SJCRH30 (cell line): ENCODE measurements around the genes OR1N1, OR1Q1 and RABGAP1.

- RAMPAGE, long total RNA, result no peak
Observed at GRCh38 chr9:122527077-122527601, at the start of gene OR1N1. OR1N1 (minus strand) TSS chr9:122527293.

GRCh38 chr9:122614379-122615018 lies at the start of gene OR1Q1:
OR1Q1 (plus strand) TSS chr9:122614738.
- RAMPAGE, long total RNA, result no peak

DNA sequence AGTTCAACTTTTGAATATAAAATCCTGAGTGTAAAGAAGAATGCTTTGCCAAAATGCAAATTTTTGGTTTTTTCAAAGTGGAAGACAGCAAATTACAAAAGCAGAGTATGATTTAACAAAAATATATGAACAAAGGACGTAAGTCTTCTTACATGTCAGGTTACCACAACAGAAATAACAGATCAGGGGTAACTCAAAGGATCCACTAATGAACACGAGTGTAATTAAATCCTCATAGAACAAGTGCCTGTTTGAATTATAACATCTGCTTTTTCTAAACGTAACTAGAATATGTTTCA lies 1.8 kb downstream of the RC3H2 start:
- RAMPAGE, long total RNA, result no peak

- RAMPAGE, long total RNA, result no peak
Observed at GRCh38 chr9:122940284-122941461, at the start of gene RABGAP1. RABGAP1 (plus strand) TSS chr9:122941020.

GRCh38 chr9:122957031-122957436 lies 16.2 kb downstream of the RABGAP1 start:
- RAMPAGE, long total RNA, result no peak

- RAMPAGE, long total RNA, result no peak
Observed at GRCh38 chr9:123036692-123037415, 3.4 kb downstream of the GPR21 start.

GRCh38 chr9:123041895-123042480 lies 8.5 kb downstream of the GPR21 start:
- RAMPAGE, long total RNA, result no peak

- RAMPAGE, long total RNA, result no peak
Observed at GRCh38 chr9:123073304-123073962, 40.0 kb downstream of the GPR21 start.

DNA sequence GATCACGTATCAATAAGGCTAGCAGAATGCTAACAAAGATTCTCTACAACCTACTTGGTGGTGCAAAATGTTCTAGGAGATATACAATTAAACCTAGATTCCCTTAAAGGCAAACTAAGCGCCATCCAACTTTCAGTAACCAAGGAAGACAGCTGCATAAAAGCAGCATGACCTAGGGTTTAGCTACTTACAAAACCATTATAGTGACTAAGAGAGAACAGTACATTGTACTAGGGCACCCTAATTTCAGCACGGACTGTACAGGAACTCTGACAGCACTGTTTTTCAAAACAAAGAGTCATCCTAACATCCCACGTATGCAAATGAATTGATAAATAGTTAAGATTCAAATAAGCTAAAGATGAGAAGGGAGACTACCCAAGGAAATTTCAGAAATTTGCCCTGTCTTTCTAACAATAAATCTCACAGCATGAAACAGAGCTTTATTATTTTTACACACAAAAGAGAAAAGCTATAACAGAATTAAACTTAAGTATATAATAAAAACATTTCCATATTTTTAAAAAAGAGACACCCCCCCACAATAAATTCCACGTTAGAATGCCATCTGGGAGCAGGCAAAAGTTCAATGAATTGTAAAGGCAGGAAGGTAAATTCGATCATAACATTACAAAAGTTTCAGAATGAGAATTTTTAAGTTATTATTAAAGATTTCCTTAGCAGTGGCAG lies 29.9 kb downstream of the STRBP start:
- RAMPAGE, long total RNA, result no peak

GRCh38 chr9:123373888-123374482 lies 18.0 kb downstream of the CRB2 start:
- RAMPAGE, long total RNA, result no peak

GRCh38 chr9:123455840-123456448 lies 99.9 kb downstream of the CRB2 start:
- RAMPAGE, long total RNA, result no peak

- RAMPAGE, long total RNA, result no peak
Observed at GRCh38 chr9:123528720-123529234, 172.8 kb downstream of the CRB2 start.

- RAMPAGE, long total RNA, result no peak
Observed at GRCh38 chr9:123867957-123868265, 62.0 kb downstream of the DENND1A start.

GRCh38 chr9:124214036-124214366 lies 43.7 kb upstream of the NEK6 start:
- RAMPAGE, long total RNA, result no peak

- RAMPAGE, long total RNA, result no peak
Observed at GRCh38 chr9:124216506-124217061, 41.2 kb upstream of the NEK6 start.

DNA sequence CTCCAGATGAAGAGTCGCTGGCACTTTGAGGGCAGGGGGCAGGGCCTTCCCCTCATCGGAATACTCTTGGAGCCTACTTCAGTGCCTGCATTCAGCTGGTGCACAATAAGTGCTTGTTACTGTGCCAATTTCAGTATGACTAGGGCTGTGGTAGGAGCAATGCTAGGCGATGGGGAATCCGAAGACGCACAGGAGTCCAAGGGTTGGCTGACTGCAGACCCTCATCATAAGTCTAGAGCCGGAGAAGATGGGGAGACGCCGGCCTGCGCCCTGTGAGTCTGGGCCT lies 356 bp upstream of the NEK6 start:
- RAMPAGE, long total RNA, result no peak

GRCh38 chr9:124281307-124281683 lies 23.5 kb downstream of the NEK6 start:
- RAMPAGE, long total RNA, result no peak

DNA sequence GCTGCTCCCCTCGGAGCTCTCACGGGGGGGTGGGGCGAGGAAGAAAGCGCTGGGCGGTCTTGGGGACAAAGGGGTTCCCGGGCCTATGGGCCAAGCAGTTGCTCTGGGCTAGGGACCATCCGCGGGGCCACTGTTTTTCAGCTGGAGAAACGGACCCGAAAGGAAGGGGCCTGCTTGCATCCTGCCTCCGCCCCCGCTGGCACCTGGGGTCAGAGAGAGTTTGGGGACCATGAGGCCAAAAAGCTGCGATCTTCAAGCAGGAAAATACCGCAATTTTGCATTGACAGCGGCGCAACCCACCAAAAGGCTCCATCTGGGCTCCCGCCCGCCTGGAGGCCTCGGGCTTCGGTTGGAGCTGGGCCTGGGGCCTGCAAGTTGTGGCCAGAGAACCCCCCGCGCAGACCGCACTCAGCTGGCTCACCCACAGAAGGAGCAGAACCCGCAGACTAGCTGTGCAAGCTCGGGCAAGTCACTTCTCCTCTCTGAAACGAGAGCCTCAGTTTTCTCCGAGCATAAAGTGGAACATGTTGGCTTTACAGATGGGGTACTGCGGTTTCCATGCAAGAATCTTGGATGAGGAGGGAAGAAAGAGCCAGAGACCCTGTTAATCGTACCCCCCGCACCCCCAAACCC lies 1.3 kb downstream of the NR5A1 start:
- RAMPAGE, long total RNA, result no peak

GRCh38 chr9:124659011-124659686 lies 112.0 kb downstream of the NR6A1 start:
- RAMPAGE, long total RNA, result no peak

DNA sequence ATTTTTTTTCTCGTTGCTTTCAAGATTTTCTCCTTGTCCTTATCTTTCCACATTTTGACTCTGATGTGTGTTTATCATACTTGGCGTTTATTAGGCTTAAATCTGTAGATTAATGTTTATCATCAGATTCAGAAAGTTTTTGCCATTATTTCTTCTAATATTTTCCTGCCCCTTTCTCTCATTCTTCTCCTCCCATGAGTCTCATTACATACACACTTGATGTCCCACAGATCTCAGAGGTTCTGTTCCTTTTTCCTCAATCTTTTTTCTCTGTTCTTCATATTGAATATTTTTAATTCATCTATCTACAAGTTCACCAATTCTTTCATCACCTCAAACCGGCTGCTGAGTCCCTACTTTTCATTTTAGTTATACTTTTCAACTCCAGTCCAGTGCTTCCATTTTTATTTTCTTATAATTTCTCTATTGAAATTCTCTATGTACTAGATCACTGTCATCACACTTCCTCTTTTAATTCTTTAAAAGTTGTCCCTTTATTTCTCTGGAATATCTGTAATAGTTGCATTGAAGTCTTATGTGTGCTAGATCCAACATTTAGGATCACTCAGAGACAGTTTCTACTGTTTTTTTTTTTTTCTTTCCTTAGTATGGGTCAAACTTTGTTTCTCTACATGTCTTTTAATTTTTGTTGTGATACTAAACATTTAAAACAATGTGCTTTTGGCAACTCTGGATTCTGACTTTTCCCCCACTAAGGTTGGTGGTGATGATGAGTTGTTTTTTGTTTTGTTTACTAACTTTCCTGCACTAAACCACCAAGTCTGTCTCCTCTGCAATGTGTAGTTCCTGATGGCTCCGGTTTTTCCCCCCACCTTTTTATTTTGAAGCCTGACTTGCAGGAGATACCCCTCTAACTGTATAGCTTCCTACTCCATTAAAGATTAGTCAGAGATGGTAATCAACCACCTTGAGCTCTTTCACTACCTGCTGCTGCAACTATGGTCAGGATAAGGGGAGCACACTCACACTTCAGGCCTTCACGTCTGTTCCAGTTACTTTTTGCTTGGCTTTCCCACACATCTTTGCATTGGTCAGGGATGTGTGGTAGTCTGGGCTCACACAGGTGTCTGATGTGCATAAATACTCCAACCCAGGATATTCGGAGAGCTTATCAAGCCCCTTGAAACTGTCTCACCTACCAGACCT lies 63.8 kb downstream of the NR6A1 start:
- RAMPAGE, long total RNA, result no peak